LUHMES (cell line): ENCODE measurements around a stretch of chr15.

GRCh38 chr15:85088973-85089752 is 107.5 kb downstream of the PDE8A start:
- PRO-cap: no peak

DNA sequence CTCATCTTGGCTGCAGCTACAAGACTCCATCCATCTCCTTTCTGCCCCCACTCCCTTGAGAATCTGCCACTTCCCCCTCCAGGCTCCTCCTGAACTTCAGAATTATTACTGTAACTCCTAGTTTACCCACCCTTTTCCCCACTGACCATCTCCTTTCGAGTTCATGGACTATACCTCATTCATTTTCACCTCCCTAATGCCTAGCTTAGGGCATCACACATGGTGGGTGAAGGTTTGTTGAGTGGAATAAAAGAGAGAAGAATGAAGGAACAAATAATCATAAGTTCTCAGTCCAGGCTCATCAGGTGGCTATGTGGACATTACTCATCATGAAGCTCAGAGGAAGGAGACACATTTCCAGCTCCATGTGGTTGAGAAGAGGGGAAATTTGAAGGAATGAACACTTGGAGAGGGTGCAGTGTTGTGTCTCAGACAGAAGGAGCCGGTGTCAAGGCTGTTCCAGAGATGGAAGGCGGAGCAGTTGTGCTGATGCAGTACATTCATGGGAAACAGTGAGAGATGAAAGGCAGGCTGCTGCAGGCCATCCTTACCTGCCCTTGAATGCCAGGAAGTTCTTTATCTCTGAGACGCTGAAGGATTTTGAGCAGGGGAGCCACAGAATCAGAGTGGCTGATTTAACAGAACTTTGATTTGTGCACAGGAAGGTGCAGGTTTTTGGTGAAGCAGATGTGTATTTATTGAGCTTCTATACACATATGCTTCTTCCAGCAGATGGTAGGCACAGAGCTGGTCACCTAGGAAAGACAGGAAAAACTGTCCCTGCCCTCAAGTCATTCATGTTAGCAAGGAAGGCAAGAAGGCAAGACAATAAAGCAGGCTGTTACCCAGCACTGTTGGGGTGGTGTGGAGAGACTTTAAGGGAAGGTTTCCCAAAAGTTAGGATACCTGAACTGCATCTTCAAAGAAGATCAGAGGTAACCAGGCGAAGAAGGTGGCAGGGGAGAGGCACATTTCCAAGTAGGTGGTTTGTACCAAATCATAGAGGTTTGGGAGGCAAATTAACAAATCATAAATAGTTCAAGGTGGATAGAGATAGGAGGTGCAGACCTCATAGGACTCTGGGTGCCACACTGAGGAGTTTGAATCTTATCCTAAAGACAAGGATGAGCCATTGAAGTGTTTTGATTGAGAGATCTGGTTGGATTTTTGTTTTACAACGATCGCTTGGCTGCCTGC is 125.0 kb downstream of the PDE8A start:
- PRO-cap: no peak

DNA sequence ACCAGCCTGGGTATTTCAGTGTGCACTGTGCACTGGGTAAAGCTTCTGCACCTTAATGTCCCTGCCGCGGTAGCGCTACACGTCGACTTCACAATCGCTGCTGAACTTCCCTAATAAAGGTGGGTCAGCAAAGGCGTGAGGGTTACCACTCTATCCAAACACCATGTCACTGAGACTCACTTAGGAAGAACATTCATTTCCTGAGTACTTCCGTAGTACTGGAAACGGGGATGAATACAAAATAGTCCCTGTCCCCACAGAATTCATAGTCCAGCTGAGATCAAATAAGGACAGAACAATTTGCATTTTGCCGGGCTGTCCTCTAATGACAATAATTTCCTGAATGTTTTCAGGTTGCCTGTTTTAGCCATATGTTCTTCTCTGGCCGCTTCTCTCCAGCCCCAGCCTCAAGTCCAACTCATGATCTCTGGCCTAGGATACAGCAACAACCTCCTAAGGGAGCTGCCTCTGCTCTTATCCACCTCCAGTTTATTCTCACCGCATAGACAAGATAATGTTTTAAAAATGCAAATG is 83.6 kb upstream of the AKAP13 start:
- PRO-cap: no peak

- PRO-cap: no peak
These were observed 50.6 kb upstream of the AKAP13 start for GRCh38 chr15:85329393-85330539.

DNA sequence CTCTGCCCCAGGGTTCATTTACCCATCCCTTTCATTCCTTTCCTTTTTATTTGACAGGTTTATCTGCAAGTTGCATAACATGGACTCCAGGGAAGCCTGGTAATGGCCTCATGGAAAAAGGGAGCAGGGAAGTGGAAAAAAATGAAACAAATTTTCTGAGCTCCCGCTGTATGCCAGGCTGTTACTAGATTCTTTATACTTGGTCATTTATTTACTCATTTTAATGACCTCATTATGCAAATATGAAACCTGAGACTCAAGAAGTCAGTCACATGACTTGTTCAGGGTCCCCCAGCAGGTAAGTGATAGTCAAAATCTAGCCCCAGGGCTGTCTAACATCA is 32.8 kb upstream of the AKAP13 start:
- PRO-cap: no peak

DNA sequence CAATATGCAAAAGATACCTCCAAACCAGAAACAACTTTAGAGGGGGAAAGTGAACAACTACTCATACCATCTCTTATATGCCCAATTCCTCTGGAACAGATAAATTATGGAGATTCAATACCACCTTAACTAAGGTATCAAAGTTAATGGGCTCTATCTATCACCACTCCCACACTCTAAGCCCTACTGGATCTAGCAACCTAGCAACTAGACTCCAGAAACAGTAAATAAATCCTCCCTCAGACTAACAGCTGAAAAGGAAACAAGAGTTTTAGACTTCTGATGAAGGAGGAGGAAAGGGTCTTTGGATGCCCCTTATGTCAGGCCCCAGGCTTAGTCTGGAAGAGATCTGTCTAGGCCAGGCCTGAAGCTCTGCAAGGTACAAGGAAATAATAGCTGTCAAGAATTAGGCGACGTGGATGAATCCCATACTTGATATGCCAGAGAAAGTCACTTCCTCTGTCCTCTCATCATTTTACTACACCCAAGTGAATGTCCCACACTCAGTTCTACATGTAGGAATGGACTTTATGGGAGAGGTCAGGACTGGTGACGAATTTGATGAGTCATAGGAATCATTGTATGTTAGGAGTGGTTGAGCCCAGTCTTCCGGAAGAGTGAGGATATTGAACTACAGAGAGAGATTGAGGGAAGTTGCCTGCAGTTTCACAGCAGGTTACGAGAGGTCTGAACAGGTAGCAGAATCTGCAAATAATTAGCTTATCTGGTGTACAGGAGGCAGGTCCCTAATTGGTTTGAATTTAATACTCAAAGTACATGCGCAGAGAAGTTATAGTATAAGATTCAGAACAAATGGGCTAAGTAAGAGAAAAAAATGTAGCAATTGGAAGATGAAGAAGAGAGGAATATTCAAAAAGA is 113.9 kb downstream of the AKAP13 start:
- PRO-cap: no peak

DNA sequence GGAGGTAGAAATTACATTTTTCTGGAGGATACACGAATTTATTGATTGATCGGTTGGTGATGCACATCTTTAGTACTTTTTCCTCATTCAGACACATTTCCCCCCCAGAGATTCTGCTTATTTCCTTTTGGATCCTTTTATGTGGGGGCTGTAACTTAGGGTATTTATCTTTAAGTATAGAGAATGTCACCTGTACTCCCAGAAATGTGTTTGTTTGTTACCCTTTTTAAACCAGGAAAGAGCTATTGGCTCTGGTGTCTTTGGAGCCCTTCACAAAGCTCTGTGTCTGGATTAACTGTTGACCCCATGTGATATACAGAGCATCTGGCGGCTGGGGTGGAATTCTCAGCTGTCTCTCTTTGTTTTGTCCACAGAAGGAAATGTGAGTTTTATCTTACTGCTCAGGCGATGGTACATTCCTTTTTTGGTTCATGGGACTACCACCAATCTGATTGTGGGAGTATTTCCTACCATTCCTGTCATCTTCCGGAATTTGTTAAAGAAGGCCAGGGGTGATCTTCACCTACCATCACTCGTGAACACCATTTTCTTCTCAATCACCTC is 120.3 kb downstream of the AKAP13 start:
- PRO-cap: no peak

GRCh38 chr15:85618864-85619906 is 175.5 kb downstream of the KLHL25 start:
- PRO-cap: no peak

- PRO-cap: no peak
These were observed 172.7 kb downstream of the KLHL25 start for GRCh38 chr15:85621795-85622559.

DNA sequence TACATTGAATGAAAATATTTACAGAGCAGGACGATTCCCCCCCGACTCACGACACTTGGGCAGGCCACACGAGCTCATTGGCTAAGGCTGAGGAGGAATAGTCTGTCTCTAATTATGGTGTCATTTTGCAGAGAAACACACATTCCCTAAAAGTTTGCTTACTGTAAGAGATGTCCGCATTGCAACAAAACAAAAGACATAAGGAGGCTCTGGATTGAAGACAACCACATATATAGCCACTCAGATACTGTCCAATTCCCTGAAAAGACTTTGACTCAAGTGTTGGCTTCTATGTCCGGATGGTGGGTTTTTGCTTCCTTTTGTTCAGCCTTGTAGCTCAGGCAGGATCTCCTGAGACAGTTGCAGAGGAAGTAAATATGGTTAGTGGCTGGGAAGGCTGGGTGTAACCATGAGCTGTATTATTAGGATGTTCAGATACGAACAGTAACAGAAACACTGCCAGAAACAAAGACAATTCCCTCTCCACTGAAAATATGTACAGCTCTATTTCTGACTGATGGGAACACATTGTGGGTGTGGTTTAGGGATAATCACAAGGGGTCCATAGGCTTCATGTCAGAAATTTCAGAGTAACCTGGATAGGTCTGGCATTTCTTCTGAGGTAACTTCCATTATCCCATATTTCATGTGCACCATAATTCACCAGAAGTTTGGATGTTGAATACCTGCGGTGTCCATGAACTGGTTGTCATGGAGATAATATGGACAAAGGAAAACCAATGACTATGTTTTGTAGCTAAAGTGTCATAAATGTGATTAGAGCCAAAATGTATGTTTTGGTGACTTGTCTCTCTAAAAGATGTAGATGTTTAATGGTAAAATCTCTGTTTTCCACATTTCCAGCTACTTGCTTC is 170.2 kb downstream of the KLHL25 start:
- PRO-cap: no peak

DNA sequence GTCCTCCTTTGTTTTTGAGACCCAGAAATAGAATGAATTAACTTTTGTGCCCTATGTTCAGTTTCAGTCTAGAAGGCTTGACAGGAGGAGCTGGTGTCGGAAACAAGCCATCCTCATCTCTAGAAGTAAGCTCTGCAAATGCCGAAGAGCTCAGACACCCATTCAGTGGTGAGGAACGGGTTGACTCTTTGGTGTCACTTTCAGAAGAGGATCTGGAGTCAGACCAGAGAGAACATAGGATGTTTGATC is 130.3 kb downstream of the KLHL25 start:
- PRO-cap: no peak

GRCh38 chr15:85707536-85708309 is 87.0 kb downstream of the KLHL25 start:
- PRO-cap: no peak

DNA sequence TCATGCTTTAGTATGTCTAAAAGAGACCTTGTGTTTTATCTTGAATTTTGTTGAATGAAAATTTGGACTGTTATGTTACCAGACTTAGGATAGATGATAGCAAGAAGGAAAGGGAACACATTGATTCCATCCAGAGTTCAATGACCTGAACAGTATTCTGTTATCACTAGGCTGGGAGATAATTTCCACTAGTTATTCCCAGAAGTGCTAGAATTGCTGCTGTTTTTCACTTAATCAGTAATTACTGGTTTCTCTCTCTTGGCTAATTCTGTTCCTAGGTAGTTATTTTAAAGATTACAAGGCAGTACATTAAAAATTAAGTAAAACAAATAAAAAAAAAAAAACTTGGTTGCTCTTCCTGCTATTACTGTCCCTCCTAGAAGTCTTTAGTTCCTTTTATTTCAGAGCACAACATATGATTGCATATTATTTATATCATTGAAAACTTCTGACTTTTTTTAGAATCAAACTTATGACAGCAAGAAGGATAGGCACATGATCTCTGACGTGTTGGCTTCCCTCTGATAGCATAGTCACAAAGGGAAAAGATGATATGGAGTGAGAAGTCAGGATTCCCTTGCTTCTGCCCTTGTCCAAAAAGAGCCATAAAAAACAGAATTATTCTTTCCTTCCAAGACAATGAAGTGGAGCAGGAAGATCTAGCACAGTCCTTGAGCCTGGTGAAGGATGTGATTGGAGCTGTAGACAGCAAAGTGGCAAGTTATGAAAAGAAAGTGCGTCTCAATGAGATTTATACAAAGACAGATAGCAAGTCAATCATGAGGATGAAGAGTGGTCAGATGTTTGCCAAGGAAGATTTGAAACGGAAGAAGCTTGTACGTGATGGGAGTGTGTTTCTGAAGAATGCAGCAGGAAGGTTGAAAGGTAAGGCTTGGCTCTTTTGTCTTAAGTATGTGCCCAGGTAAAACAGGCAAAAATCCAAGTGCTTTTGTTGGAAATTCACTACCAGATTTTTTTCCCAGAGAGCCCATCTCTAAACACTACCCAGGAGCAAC is 72.0 kb downstream of the KLHL25 start:
- PRO-cap: no peak

- PRO-cap: no peak
These were observed 28.8 kb downstream of the KLHL25 start for GRCh38 chr15:85765678-85766582.

DNA sequence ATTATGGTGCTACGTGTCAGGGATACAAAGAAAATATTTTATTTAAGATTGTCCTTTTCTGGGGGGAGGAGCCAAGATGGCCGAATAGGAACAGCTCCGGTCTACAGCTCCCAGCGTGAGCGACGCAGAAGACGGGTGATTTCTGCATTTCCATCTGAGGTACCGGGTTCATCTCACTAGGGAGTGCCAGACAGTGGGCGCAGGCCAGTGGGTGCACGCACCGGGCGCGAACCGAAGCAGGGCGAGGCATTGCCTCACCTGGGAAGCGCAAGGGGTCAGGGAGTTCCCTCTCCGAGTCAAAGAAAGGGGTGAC is 448.3 kb downstream of the AGBL1 start:
- PRO-cap: no peak

- PRO-cap: no peak
These were observed 760.4 kb downstream of the NTRK3 start for GRCh38 chr15:87496085-87496691.

- PRO-cap: no peak
These were observed 311.7 kb downstream of the NTRK3 start for GRCh38 chr15:87944694-87945330.

GRCh38 chr15:88254877-88255593 is 1.5 kb downstream of the NTRK3 start:
- PRO-cap: no peak

DNA sequence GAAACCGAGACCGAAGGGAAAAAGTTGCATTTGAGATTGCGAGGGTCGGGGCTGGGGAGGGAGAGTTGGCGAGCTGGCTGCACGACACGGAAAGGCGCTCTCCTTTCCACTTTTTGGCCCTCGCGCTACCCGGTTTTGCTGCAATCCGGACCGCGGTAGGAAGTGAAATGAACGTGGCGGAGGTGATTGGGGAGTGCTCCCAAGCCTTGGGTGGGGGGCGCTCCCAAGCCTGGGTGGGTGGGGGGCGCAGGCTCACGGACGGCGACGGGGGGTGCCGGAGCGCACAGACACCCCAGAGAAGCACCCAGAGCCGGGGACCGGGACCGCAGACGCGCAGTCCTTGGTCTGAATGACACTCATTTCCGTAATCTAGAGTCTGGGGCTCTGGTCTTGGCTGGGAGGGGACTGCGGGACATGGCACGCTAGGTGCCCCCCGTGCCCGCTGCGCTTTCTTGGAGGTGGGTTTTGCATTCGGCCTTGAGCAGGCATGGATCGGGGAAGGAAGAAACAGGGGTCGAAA is 582 bp upstream of the NTRK3 start:
- PRO-cap: no peak

DNA sequence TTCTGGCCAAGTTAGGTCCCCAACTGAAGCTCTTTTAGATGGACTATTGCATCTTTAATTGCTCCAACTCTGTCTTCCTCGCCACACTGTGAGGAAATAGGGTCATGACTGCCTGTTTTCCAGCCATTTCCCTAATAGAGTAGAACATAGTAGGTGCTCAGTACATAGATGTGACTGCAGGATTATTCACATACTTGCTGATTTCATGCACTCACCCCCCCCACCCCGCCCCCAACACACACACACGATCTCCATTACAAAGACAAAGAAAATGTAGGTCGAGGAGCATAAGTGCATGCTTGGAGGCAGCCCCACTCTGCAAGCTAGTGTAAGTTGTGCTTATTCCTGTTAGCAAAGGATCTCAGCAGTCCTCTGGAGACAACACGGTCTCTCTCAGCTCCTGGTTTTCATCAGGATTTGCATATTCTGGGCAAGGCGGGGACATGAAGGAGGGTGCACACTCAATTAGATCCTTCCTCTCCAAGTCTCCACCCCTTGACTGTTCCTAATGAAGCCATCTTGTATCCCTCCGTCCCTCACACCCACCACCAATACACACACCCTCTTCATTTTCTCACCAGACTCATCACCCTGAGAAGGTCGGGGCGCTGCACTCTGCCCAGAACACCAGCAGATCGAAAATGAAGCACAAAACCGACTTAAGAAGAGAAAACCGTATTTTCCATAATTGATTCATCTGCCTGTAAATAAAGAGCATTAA is 63.9 kb downstream of the MRPL46 start:
- PRO-cap: no peak